Suprapubic skin (tissue), 4 donors: ENCODE data around the genes PTPRF and KLF17.

- PRO-cap = no peak
- RAMPAGE, long total RNA, 4 experiments = no peak in any of the 4 experiments
Observed at GRCh38 chr1:43460823-43461422, 7.2 kb upstream of the HYI start.

GRCh38 chr1:43530600-43531205, at the start of gene PTPRF:
PTPRF (plus strand) TSS chr1:43530883.
- PRO-cap = unidirectional peak, plus-strand start at chr1:43530875
- RAMPAGE, long total RNA, 4 experiments = start-site peak on the plus strand in 2 of 4 experiments, at chr1:43530898-43531030 at its widest, 41 to 111 reads per replicate

GRCh38 chr1:43544770-43545253, 14.1 kb downstream of the PTPRF start:
- PRO-cap = no peak
- RAMPAGE, long total RNA, 4 experiments = start-site peak on the plus strand in 1 of 4 experiments, at chr1:43545034-43545091 at its widest, 63 reads per replicate

- PRO-cap = no peak
- RAMPAGE, long total RNA, 4 experiments = no peak in any of the 4 experiments
Observed at GRCh38 chr1:43547423-43548160, 16.9 kb downstream of the PTPRF start.

- PRO-cap = no peak
- RAMPAGE, long total RNA, 4 experiments = no peak in any of the 4 experiments
Observed at GRCh38 chr1:43590941-43591679, 58.8 kb upstream of the KDM4A start.

DNA sequence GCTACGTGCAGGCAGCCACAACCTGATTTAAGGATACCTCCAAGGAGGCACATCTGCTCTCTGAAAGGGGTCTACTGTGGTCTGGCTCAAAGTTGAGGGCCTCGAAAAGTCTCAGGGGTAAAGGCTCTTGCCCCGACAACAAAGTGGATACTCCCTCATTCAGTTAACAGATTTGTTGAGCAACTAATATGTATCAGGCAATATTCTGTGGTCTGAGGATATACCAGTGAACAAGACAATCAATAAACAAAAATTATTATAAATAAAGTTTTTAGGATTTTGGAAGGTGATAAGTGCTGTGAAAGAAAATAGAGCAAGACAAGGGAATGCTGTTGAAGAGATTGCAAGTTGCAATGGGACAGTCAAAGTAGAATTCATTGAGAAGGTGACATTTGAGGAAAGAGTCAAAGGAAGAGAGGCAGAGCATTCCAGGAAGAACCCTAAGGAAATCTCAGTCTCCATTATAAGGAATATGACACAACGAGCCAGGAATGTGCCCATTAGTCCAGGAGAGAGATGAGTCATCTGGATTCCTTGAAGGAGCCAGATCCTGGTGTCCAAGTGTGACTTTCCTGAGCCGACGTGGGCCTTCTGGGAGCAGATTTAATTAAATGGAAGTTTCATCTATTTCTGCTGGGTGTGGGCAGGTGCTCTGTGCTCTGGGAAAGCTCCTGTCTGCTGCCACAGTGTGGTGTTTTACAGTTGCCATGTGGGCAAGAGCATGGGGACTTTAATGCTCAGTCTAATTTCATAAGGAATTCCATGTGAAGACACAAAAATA, 111.7 kb upstream of the ARTN start:
- PRO-cap = no peak
- RAMPAGE, long total RNA, 4 experiments = no peak in any of the 4 experiments

GRCh38 chr1:44071434-44071843, 40.2 kb upstream of the SLC6A9 start:
- PRO-cap = no peak
- RAMPAGE, long total RNA, 4 experiments = no peak in any of the 4 experiments

DNA sequence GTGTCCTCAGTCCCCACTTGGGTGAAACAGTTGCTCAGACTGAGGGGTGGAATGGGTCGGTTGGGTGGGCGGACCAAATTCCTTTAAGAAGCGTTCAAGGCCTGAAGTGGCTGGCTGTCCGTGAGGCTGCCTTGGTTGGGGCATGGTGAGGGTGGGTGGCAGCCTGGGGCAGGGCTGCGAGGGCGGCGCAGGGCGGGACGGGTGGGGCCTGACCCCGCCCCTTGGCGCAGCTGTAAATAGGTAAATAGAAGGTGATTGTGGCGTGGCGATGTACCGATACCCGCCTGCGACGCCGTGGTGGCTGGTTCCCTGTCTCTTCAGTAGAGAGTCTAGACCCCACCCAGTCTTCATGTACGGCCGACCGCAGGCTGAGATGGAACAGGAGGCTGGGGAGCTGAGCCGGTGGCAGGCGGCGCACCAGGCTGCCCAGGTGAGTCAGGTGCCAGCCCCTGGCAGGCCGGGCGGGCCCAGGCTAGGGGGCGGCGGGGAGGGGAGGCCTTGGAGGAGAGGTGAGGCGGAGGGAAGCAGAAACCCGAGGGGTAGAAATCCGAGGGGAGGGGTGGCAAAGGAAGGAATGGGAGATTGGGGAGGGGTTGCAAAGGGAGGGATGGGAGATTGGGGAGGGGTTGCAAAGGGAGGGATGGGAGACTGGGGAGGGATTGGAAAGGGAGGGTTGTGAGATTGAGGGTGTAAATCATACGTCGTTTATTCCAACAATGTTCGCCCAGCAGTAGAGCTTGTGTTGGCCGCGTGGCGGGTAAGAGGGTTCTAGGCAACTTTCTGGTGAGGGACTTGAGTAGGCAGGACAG, at the start of gene KLF17:
TSS of gene KLF17 (plus strand) at position 263 of the 809 bp plus-strand sequence.
- PRO-cap = no peak
- RAMPAGE, long total RNA, 4 experiments = no peak in any of the 4 experiments

DNA sequence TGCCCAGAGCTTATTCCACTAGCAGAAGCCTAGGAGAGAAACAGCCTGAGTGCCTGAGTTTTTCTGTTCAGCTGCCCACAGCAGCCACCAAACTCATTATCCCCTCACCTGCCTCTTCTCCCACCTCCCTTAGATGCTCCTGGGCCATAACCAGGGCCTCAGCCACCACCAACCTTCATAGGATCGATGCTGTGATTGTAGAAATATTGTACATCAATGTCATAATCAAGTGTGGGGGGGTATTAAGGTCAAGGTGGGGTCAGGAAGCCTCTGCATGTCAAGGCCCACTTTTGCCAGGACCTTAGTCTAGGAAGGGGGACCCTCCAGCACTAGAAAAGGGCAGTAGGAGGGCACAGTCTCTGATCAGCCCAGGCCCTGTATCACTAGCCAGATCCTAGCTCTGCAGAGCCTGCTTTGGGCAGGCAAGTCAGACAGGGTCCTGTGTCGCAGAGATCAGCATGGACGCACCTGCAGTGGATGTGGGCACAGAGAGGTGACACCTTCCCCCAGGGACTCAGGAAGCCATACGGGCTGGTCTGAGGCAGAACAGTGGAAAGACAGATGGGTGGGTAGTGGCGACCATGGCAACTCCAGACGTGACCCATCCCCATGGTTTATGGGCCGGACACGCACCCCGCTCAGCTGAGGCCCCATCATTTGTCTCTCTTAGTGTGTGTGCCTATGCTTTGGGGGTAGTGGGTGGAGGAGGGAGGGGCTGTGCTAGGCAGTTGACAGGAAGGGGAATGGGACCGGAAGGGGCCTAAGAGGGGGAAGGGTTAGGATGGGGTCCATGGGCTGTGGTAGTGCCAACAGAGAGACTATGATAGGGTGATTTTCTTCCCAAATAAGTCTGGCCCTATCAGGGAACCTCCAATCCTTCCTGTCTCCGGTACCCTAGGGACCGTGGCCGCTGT, 9.6 kb downstream of the DMAP1 start:
- PRO-cap = no peak
- RAMPAGE, long total RNA, 4 experiments = no peak in any of the 4 experiments

DNA sequence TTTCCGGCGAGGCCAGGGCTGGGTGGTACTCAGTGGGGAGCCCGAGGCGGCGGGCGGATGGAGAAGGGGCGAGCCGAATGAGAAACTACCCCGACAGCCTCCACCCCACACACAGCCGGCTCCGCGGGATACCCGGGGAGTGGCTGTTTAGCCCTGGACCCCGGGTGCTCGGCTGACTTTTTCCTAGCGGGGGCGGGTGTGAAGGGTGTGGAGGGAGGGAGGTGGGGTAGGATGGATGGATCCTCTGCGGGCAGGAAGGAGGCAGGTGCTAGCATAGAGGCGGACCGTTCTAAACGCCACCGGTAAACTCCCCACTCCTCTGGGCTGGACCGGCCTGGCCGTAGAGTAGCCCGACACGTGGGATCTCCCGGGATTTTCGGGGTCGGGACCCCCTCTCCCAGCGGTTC, 968 bp downstream of the RNF220 start:
- PRO-cap = no peak
- RAMPAGE, long total RNA, 4 experiments = no peak in any of the 4 experiments

GRCh38 chr1:44418072-44418790, 13.2 kb downstream of the RNF220 start:
- PRO-cap = no peak
- RAMPAGE, long total RNA, 4 experiments = no peak in any of the 4 experiments

- PRO-cap = no peak
- RAMPAGE, long total RNA, 4 experiments = no peak in any of the 4 experiments
Observed at GRCh38 chr1:44524137-44524676, 119.2 kb downstream of the RNF220 start.

- PRO-cap = no peak
- RAMPAGE, long total RNA, 4 experiments = no peak in any of the 4 experiments
Observed at GRCh38 chr1:44542652-44542882, 131.7 kb downstream of the TMEM53 start.

DNA sequence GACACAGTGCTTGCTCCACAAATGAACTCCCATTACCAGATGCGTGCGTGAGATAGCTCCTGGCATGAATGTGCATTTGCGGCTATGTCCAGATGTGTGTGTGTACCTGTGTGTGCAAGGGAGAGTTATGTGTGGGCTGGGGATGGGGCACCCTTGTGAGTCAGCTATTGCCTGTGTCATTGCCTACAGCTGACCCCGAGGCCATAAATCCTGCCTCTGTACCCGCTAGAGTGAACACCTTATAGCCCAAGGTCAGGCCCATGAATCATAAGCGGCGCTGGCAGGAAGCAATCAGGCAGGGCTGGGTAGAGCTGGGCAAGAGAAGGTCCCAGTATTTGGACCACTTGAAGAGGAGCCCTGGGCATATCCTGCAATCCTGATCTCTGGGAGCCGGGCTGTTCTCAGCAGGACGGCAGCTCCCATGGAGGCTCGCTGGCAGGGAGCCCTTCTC, 86.4 kb downstream of the TMEM53 start:
- PRO-cap = no peak
- RAMPAGE, long total RNA, 4 experiments = no peak in any of the 4 experiments

GRCh38 chr1:44631812-44633000, 42.1 kb downstream of the TMEM53 start:
- PRO-cap = bidirectional peak, plus-strand start at chr1:44631968, minus-strand start at chr1:44631922; bidirectional peak, plus-strand start at chr1:44632341, minus-strand start at chr1:44632350
- RAMPAGE, long total RNA, 4 experiments = start-site peak on the plus strand in 2 of 4 experiments, at chr1:44632063-44632543 at its widest, 11 to 51 reads per replicate

DNA sequence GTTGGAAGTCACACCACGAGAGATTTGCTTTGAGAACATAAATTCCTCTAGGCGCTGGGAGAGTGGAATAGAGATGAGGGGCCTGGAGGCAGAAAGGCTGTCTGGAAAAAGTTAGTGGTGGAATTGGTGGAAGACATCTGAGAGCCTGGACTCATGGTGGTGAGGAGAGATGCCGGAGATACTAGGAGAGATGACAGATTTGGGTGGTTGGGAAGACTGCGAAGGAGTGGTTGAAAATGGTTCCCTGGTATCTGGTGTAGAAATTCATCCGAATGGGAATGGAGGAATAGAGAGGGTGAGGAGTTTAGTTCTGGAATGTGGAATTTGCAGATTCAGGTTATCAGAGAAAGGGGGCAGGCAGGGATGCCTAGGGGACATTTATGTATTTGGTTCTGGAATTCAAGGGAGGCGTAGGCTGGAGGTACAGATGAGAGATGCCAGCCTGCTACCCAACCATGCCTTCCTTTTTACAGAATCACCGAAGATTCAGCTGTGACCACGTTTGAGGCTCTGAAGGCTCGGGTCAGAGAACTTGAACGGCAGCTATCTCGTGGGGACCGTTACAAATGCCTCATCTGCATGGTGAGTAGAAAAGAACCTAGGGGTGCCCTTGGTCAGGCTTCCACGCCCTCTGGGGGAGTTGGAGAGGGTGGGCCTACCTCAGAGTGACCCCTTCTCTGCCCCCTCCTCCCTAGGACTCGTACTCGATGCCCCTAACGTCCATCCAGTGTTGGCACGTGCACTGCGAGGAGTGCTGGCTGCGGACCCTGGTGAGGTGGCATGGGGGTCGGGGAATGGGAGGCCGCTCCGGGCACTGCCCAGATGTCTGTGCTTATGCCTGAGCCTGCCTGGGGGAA, 24.9 kb downstream of the TMEM53 start:
- PRO-cap = no peak
- RAMPAGE, long total RNA, 4 experiments = start-site peak on the plus strand in 1 of 4 experiments, centred at position 736 of the sequence, 13 reads per replicate

GRCh38 chr1:44721175-44722025, 18.2 kb upstream of the KIF2C start:
- PRO-cap = bidirectional peak, plus-strand start at chr1:44722195, minus-strand start at chr1:44721903
- RAMPAGE, long total RNA, 4 experiments = start-site peak on the minus strand in 1 of 4 experiments, at chr1:44721846-44721906 at its widest, 13 reads per replicate

DNA sequence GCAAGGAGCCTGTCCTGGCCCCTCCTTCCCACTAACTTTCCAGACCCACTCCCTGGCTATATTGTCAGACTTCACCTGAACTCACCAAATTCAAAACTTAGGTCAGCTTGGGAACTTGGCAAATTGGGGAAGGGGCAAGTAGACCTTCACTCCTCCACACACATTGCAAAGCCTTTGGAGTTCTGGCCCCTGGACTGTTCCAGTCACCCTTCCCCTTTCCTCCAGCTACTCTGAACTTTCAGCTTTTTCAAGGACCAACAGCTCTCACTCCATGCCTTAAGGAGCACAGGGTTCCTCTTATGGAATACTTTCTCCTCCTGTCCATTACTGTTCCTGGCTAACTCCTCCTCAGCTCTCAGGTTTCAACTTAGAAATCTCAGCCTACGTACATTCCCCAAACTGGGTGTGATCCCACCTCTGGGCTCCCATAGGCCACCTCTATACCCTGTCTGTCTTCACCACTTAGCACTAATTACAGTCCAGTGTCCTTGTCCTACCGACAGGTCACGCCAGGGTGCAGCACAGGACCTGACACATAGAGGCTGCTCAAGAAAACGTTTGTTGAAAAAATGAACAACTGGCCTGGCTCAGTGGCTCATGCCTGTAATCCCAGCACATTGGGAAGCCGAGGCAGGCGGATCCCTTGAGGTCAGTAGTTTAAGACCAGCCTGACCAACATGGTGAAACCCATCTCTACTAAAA, 5.5 kb upstream of the BEST4 start:
- PRO-cap = no peak
- RAMPAGE, long total RNA, 4 experiments = no peak in any of the 4 experiments

DNA sequence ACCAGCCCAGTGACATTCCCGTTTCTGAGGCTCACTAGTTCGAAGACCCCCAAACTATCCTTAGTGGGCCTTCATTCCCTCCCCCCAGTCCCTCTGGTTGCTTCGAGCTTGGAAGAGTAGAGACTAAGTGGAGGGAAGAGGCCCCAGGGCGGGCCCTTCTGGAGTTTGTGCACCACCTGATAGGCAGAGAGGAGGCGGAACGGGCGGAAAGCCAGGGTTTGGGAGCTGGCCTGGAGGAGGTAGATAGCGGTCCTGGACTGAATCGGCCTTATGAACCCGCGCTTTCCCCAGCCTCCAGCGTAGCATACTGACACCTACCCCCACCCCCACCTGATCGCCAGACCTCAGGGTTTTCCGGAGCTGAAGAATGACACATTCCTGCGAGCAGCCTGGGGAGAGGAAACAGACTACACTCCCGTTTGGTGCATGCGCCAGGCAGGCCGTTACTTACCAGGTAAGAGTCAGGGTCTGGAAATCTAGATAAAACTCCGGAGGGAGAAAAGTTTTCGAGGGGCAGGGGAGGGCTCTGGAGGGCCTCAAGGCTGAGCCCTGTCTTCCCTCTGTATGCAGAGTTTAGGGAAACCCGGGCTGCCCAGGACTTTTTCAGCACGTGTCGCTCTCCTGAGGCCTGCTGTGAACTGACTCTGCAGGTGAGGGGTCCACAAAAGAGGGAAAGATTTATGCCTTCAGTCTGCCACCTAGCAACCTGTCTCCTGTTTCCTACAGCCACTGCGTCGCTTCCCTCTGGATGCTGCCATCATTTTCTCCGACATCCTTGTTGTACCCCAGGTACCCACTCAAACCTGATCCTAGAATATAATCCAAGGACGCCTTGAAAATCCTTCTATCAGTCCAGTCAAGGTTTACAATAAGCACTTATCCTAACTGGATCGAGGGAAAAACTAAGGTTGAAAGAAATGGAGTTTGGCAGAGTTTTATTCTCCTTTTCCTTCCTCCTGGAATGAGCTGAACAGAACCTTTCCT, 804 bp downstream of the UROD start:
- PRO-cap = no peak
- RAMPAGE, long total RNA, 4 experiments = no peak in any of the 4 experiments

DNA sequence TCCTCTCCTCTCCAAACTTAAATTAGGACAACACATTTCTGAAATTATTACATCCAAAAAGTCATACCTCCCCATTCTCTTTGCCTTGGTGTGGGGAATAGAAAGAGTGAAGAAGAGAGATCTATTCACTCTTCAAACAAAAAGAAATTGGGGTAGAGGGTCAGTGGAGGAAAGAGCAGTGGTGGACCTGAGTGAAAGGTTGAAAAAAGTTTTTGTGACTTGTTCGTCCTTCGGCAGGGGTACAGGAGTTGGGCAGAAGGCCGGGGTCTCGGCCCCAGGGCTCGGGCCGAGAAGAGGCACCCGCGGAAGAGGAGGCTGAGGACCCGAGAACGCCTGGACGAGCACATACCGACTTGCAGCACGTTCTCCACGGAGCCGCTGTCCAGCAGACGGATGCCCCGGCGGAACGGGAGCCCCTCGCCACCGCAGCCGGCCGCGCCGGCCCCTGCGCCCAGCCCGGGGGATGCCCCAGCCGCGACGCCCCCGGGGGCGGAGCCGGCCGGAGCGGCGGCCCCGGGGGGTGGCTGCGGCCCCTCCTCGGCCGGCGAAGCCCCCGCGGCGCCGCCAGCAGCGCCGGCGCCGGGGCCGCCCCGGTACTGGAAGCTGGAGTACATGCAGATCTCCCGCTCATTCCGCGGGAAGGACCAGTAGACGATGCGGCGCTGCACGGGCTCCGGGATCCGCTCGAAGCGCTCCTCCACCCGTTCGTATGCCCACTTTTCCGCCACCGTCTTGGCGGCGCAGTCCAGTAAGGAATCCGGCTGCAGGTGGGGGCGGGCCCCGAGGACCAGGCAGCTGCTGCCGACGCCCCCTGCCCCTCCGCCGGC, 785 bp downstream of the ZSWIM5 start:
- PRO-cap = bidirectional peak, plus-strand start at position 630 of the sequence, minus-strand start at position 447 of the sequence
- RAMPAGE, long total RNA, 4 experiments = no peak in any of the 4 experiments